Pulmonary lymph node (tissue), 1 donor: Measurements from ENCODE around the genes TK1 and BIRC5.

- PRO-cap, result unidirectional peak, plus-strand start at chr17:78186764; bidirectional peak, plus-strand start at chr17:78187330, minus-strand start at chr17:78187053
These were observed at the start of gene TK1 for GRCh38 chr17:78186639-78187726. Gene TK1 (minus strand): TSS chr17:78187052.

- PRO-cap, result no peak
These were observed at the start of gene BIRC5 for GRCh38 chr17:78213939-78215075. Gene BIRC5 (plus strand): TSS chr17:78214253.

DNA sequence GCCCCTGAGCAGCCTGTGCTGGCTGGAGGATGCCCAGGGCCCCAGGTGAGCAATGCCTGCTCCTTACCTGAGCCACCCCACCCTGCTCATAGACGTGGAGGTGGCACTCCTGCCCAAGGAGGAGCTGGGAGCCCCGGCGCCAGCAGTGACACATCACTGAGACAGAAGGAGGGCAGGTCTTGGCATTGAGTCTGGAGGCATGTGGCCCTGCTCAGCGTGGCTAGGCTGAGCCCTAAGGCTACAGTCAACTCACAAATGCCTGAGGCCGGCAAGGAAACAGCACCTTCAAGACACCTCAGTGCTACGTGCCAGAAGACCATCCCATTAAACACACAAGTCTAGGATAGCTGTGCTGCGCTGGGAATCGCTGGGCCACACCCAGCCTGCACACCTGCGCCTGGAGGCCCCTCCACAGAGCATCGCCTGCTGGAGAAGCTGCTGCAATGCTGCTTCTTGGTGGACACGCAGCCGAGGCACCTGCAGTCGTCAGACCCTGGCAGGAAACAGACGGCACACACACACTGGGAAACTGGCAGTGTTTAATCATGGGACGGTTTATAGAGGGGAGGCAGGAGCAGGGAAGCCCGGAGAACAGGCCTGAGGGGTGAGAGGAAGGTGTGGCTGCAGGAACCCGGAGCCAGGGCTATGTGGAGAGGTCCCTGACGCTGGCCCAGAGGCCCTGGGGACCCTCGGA lies 20.0 kb downstream of the TMEM235 start:
- PRO-cap, result no peak

DNA sequence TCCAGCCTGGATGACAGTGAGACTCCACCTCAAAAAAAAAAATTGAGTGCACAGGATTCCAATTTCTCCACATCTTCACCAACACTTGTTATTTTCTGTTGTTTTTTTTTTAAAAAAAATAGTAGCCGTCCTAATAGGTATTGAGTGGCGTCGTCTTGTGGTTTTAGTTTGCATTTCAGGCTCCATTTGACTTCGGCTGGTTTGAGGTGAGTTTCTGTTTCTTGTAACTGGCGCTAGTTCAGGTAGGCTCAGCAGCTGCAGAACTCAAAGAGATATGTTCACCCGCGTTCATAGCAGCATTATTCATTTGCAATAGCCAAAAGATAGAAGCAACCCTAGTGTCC lies 44.6 kb downstream of the TMEM235 start:
- PRO-cap, result no peak

DNA sequence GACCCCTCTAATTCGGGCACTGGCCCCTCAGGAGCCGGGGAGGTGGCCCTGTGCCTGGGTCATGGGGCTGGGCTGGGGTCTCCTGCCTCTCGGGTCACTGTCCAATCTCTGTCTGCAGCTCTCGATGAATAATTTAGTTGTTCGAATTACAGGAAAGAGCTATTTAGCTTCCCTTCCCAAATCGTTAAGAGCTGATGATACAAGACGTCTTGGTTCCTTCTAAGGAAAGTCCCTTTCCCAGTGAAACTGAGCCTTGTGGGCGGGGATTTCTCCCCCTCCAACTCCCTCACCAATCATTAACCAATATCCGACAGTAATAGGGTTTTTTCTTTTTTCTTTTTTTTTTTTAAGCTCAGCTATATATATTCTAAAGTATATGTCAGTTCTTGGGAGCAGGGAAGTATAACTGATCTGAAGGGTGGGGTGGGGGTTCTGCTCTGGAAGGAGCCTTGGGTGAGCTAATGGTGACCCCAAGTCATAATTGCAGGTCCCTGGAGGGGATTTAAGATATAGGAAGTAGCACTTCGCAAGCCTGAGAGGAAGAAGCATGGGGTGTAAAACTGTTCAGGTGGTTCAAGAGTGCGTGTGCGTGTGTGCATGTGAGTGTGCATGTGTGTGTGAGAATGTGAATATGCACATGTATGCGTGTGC lies 43.0 kb downstream of the SOCS3 start:
- PRO-cap, result unidirectional peak, minus-strand start at position 186 of the sequence

DNA sequence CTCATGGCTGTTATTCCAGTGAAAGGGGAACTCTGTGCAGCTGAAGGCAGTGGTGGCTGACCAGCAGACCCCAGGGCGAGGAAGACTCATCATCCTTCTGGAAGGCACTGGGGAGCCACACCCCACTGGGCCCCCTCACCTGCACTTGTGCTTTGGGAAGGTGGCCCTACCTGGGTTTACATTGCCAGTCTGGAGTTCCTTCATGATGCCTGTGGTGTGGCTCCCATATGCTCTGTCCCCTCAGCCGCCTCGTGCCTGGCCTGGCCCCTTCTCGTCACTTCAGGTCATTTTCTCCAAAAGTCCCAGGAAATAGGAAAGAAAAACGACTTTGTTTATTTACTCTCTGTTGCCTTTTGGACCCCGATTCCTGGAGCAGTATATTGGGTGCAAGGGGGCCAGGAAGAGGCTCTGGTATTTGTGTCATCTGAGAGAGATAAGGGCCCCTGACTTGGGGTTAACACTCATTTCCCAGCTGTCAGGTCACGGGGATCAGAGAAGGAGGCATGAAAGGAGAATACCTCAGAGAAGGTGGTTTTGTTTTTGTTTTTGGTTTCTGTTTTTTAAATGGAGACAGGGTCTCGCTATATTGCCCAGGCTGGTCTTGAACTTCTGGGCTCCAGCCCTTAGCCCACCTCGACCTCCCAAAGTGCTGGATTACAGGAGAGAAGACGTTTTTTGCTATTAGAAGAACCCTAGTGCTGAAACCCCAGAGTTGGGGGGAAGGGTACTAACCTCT lies 4.8 kb downstream of the SOCS3 start:
- PRO-cap, result no peak

DNA sequence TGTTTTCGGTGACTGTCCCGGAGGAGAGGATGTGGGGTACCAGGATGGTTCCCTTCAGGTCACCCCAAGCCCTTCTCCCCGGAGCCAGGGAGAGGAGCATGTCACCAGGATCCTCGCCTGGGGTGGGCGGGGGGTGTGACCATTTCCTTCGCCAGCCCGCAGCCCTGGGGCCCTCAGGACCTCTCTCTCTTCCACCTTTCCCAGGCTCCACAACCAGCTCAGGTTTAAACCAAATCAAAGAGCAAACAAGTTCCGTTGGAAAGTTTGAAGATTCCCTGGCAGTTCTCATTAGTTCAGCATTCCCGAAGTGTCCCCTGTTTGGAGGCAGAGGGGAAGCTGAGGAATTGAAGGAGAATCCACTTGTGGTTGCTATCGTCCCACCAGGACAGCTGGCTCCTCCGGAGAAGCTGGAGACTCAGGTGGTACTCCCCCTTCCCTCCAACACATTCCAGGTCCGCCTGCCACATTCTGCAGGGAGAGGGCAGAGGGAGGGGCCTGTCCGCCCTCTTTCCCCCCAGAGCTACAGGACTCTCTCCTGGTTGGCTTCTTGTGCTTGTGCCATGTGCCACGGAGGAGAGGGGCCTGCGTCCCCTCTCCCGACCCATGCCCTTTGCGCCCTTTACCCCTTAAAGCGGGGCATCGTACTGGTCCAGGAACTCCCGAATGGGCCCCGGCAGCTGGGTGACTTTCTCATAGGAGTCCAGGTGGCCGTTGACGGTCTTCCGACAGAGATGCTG lies 1.9 kb downstream of the SOCS3 start:
- PRO-cap, result unidirectional peak, minus-strand start at position 222 of the sequence

GRCh38 chr17:78358529-78359358 lies 1.1 kb downstream of the SOCS3 start:
- PRO-cap, result no peak

- PRO-cap, result no peak
These were observed 63.5 kb downstream of the PGS1 start for GRCh38 chr17:78441844-78442490.

GRCh38 chr17:78613737-78614025 lies 36.5 kb upstream of the DNAH17 start:
- PRO-cap, result no peak

GRCh38 chr17:78666608-78667201 lies 89.5 kb upstream of the DNAH17 start:
- PRO-cap, result no peak

- PRO-cap, result no peak
These were observed 98.3 kb upstream of the DNAH17 start for GRCh38 chr17:78675501-78675885.

- PRO-cap, result no peak
These were observed 84.0 kb downstream of the CYTH1 start for GRCh38 chr17:78697969-78698506.

GRCh38 chr17:78740422-78740835 lies 41.6 kb downstream of the CYTH1 start:
- PRO-cap, result no peak

GRCh38 chr17:78759238-78759580 lies 22.9 kb downstream of the CYTH1 start:
- PRO-cap, result bidirectional peak, plus-strand start at chr17:78759510, minus-strand start at chr17:78759347

DNA sequence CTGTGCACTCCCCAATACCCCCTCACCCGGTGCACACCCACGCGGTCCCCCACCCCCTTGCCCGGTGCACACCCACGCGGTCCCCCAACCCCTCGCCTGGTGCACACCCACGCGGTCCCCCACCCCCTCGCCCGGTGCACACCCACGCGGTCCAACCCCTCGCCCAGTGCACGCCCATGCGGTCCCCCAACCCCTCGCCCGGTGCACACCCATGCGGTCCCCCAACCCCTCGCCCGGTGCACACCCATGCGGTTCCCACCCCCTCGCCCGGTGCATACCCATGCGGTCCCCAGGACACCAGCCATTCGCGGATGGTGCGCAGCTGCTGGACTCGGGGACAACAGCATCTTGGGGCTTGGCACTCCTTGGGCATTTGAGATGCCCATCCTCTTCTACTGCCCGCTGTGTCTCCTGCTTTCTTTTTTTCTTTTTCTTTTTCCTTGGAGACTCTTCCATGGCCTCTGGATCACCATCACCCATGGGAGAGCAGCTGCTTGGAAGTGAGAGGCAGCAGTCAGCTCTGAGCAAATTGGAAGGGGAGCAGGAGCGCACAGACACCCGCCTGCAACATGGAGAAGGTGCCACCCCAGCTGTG lies 20.1 kb upstream of the CYTH1 start:
- PRO-cap, result no peak

DNA sequence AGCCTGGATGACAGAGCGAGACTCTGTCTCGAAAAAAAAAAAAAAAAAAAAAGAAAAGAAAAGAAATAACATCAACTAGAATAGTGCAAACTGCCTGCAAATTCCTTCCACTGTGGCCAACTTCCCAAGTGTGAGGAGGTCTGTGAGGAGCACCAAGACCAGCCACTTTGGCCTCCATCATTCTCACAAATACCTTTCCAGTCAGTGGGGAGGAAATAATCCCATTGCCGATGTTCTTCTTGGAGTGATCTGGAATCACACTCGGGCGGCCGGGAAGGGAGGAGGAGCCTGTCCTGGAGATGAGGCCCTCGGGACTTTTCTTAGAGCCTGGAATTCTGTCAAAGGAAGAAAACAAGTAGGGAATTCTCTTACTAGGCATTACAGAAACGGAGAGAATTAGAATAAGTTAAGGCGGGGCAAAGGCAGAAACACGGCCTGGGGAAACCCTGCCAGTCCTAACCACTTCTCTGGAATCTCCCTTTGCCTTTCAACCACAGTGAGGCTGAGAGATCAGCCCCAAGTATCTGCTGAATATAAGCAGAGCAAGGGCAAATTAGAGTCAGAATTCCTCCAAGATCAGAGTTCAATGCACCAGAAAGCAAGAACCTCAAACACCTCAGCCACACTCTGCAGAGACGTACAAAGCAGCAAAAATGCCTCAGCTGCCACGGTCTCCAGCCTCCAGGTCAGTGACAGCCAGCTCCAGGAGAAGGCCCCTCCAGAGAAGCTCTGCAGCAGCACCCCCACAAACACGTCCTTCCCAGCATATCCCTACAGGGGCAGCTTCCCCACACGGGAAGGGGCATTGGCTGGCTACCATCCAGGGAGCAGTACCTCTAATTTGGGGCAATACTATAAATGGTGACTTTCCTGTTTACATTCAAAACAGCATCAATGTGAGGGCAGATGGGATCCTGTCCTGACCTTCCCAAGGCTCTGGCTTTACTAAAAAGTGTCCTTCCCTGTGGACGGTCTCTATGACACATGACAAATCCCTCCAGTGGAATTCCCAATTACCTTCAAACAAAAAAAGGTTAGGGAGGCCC lies 27.6 kb downstream of the USP36 start:
- PRO-cap, result no peak

- PRO-cap, result no peak
These were observed 22.5 kb downstream of the USP36 start for GRCh38 chr17:78818096-78818485.

DNA sequence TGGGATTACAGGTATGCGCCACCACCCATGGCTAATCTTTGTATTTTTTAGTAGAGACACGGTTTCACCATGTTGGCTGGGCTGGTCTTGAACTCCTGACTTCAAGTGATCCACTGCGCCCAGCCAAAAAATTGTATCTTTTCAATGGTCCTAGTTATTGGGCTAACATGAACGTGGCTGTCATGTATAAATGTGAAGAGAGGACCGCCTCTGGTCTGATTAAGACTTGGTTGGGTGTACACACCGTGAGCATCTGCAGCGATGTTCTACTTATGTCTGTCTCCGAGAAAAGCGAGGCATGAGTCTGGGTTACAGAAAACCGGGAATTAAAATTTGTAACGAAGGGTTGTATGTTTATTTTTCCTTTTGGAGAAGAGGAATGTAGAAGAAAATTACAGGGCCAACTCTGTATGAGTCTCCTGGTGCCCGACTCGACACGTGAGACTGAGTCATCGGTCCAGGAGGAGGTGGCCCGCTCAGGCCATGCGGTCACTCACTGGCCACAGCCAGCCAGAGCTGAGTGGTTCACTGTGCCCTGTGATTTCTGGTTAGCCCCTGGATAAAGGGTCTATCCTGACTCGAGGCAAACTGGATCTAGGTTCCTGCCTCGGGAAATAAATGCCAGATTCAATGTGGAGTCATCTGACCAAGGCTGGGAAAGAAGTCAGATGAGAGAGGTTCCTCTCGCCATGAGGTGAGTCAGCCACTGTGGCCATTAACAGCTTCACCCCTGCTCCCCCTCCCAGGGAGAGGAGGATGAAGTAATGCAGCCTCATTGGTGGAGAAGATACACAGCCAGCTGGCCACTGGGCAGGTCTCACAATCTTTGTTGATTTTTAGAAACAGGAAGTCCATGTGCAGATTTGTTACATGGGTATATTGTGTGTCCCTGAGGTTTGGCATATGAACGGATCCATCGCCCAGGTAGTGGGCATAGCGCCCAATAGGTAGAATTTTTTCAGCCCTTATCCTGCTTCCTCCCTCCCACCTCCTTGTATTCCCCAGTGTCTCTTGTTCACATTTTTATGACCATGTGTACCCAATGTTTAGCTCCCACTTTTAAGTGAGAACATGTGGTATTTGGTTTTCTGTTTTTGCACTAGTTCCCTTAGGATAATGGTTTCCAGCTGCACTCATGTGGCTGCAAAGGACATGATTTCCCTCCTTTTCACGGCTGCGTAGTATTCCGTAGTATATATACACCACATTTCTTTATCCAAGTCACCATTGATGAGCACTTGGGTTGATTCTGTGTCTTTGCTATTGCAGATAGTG lies 21.6 kb upstream of the USP36 start:
- PRO-cap, result unidirectional peak, minus-strand start at position 590 of the sequence

DNA sequence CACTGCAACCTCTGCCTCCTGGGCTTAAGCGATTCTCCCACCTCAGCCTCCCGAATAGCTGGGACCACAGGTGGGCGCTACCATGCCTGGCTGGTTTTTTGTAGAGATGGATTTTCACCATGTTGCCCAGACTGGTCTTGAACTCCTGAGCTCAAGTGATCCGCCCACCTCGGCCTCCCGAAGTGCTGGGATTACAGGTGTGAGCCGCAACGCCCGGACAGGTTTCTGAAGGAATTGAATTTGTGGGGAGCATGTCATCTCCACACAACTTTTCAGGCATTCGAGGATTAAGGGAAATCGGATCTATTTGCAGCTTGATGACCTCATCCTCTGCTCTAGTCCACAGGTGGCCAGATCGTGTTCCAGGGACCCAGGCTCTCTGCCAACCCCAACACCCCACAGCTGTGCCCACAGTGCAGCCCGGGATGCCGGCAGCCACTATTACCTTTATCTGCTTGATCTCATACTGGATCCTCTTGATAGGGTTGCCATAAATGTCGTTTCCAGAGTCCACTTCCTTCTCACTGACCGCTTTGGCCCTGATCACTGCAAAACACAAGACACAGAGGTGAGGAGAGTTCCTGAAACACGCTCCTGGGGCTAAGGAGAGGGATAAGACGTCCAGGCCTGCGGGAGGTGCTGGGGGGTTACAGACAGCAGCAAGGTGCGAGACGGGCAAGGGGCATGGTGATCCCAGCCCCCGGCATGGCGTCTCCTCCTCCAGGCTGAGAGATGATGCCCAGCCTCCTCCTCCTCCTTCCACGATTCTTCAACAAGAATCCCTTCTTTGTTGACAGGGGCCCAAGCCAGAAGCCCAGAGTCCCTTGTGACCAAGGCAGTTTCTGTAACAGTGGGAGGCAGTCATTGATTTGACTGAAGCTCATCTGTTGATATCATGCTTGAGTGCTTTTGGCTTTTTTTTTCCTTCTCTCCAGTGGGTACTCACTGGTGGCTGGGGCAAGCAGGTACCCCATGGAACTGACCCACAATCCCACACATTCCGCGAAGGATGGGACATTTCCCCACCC lies 29.3 kb downstream of the CEP295NL start:
- PRO-cap, result no peak